ENCODE measurements around a stretch of chr21.

- PRO-cap: no peak
- RAMPAGE, long total RNA: no peak
Measured at GRCh38 chr21:41465708-41466247, 39.7 kb downstream of the MX1 start.

GRCh38 chr21:41468977-41470176 lies 38.6 kb downstream of the TMPRSS2 start:
- PRO-cap: no peak
- RAMPAGE, long total RNA: no peak

DNA sequence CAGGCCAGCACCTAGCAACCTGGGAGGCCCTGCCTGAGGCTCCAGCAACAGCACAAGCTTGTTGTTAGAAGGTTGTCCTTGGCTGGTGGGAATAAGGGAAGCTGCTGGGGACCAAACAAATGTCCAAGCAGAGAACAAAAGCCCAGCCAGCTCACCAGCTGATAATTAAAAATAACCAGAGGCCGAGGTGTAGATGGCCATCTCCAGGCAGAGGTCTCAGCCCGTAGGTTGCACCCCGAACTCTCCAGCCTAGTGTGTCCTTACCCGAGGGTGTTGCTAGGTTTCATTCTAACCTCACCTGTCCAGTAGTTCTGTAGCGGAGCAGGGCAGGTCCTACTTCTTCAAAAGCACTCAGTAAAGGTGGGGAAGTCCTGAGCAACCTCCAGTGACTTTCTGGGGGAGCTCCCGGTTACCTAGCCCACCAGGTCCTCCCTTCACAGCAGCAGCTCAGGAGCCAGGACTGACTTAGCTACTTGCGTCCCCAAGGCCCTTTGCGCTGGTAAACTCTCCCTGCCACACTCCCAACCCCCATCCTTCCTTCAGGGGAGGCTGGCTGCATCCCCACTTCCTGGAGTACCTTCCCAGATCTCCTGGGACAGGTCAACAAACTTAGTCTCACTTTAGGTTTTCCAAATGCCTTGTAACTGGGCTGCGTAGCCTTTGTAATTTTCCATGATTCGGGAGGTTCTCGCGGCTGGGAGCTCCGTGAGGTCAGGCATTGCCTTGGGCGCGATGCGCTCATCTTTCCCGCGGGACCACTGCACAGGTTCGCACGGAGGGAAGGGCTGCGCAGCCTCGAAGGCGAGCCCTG lies 1.6 kb downstream of the TMPRSS2 start:
- PRO-cap: no peak
- RAMPAGE, long total RNA: no peak

DNA sequence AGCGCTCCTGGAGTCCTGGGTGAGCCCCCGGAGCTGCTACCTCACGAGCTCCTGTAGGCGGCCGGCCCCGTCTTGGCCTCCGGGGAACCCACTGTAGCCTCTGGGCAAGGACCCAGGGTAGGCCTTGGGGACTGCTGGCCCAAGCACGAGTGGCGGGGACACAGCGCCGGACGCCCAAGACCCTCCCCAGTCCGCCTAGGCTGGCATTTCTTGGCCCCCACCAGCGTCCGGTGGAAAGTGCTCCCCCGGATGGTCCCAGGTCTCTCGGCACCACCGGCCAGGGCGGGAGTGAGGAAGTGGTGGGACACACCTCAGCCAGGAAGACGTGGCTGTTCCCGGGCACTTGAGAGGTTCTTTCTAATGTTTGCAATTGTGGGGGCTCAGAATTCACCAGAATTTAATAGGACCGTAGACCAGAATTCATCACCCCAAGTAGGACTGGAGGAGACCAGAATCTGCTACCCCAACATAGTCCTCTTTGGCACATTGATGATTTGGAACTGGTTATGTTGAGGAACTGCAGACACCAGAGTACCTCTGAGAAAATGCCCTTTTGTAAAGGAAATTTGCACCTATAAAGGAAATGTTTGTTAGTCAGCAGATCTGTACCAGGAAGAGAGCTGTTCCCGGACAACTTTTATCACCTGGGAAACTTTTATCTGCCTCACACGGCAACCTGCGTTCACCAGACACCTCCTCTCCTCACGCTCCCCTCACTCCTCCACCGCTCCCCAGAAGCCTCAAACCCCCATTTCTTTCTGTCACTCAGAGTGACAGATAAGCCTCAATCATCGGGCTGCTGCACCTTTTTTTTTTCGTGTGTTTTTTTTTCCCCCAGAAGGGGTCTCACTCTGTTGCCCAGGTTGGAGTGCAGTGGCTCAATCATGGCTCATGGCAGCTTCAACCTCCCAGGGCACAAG lies 765 bp upstream of the TMPRSS2 start:
- PRO-cap: no peak
- RAMPAGE, long total RNA: no peak

DNA sequence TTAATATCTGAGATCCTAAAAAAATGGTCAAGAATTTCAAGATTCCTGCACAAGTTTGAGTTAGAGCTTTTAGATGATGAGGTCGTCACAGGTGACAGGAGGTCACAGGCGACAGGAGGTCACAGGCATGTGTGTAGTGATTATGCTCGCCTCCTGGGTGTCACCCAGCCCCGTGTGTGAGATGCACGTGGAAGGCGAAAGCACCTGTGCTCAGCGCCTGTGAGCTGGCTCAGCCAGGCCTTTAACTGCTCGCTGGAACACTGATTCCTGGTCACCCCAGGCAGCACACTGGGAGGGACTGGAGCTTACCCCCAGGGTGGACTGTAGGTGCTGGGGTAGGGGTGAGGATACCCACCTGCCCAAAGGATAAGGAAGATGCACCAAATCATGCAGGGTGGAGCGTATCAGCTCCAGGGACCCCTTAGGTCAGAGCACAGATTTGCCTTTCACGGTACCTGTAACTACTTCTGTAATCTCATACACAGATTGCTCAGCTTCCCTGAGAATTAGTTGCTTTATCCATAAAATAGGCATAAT lies 18.8 kb upstream of the TMPRSS2 start:
- PRO-cap: no peak
- RAMPAGE, long total RNA: no peak

GRCh38 chr21:41583272-41584088 lies 75.5 kb upstream of the TMPRSS2 start:
- PRO-cap: no peak
- RAMPAGE, long total RNA: no peak

DNA sequence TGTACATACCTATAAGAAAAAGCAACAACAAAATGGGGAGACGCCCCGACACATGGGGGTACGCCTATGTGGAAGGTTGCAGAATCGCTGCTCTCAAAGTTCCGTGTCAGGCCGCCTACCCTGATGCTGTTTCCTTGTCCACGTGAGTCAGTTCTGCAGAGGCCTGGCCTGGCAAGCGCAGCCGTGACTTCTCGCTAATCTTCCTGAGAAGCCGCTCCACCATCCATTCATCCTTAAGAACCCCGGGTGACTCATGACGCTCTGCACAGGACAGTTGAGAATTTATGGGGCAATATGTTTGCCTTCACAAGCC lies 122.2 kb upstream of the TMPRSS2 start:
- PRO-cap: no peak
- RAMPAGE, long total RNA: no peak

- PRO-cap: no peak
- RAMPAGE, long total RNA: no peak
Measured at GRCh38 chr21:41641647-41642403, 125.0 kb downstream of the RIPK4 start.

GRCh38 chr21:41712684-41713185 lies 54.1 kb downstream of the RIPK4 start:
- PRO-cap: no peak
- RAMPAGE, long total RNA: no peak

GRCh38 chr21:41729938-41730379 lies 36.9 kb downstream of the RIPK4 start:
- PRO-cap: no peak
- RAMPAGE, long total RNA: no peak

DNA sequence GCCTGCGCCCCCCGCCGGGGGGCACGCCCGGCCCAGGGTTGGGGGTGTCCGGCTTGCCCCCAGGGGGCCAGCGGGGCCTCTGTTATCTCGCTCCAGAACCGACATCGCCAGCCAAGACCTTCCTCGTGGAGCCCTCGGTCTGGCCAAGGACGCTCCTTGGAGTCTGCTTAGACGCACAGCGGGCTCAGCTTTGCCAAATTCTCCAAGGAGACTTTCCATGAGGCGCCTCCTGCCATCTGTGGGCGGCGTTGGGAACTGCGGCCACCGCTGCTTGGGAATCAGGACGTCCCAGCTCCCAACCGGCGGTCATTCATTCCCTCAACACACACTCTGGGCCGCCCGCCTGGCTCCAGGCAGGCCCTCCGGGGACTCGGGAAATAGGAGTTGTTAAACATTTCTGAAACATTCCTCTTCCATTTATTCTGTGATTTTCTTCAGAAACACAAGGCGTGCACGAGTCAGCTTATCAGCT lies 11.4 kb upstream of the RIPK4 start:
- PRO-cap: no peak
- RAMPAGE, long total RNA: no peak

- PRO-cap: no peak
- RAMPAGE, long total RNA: no peak
Measured at GRCh38 chr21:41873716-41874449, 5.3 kb downstream of the PRDM15 start.

DNA sequence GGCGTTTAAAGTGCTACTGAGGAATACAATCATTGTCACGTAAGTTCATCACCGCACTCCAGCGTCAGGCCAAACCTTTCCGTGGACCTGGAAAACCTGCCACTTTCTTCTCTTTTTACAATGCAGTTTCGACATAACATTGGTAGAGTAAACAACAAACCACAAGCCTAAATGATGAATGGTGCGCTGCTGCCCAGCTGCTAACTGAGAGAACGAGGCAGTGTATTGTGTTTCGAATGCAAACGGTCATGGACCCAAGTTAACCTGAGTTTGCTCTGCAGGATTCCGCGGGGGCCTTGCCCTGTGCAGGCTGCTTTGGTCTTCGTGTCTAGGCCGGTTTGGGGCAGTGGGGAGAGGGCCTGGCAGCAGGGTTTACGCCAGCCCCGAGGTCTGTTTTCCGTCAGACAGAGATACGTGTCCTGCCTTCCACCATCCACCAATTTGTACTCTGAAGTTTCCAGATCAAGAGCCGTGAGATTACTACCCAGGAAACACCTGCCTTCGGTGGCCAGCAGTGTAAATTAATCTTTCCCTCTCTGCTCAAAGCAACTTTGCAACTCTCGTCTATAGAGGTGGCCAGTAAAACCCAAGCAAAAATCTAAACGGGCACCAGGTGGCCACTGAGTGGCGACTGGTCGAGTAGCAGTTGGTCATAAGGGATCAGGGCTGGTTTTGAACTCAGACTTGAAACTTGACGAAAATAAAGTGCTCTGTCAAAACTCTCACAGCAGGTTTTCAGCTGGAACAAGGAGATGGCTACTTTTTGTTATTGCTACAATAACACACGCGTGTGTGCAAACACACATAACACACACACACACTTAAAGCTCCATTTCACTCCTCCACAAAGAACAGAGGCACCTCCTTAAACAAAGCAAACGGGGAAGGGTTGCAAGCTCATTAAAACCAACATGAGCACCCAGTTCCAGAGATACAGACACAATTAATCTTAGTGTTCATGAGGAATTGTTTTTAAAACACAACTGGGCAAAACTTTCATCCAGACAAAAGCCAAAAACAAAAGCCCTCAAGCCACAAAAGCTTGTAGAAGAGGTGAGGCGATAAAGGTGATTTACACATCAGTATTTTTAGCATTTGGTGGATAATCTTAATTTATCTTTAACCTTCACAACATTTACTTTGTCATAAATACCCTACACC lies 6.5 kb upstream of the PRDM15 start:
- PRO-cap: no peak
- RAMPAGE, long total RNA: no peak

- PRO-cap: no peak
- RAMPAGE, long total RNA: no peak
Measured at GRCh38 chr21:41906725-41907477, 27.8 kb upstream of the PRDM15 start.

GRCh38 chr21:41927749-41928325 lies 26.0 kb downstream of the C2CD2 start:
- PRO-cap: no peak
- RAMPAGE, long total RNA: no peak

DNA sequence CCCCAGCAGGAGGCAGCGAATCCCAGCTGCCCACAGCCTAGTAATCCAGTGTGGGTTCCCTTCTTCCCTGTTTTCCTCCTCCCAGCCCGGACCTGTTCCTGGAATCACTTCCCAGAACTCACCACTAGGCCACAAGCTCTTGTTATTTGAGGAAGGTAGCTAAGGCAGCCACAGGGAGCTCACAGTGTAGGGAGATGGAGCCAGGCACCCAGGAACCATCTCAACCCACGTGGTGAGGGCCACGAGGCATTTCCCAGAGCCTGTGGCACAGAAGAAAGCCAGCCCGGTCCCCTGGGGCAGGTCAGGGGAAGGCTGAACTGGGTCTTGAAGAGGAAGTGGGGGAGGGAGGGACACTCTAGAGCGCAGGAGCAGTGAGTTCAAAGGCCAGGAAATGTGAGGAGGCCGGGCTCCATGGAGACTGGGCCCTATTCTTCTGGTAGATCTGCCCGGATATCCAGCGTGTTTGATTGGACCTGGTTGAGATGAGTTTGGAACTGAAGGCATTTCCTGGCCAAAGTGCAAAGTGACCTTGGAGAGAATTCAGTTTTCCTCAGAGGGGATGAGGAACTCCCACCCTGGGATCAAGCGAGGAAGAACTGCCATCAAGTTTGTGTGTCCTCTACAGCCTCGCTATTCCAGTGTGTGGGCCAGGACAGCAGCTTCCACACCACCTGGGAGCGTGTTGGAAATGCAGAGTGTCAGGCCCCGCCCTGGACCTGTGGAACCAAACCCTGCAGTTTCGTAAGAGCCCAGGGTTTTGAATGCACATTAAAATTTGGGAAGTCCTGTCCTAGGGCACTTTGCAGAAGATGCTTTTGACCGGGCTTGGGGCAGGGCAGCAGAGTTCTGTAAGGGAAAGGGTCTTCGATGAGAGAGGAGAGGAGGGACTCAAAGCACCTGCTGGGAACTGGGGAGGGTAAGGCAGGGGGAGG lies 20.4 kb upstream of the C2CD2 start:
- PRO-cap: no peak
- RAMPAGE, long total RNA: no peak

GRCh38 chr21:42057533-42058208 lies 13.4 kb upstream of the UMODL1 start:
- PRO-cap: no peak
- RAMPAGE, long total RNA: no peak

DNA sequence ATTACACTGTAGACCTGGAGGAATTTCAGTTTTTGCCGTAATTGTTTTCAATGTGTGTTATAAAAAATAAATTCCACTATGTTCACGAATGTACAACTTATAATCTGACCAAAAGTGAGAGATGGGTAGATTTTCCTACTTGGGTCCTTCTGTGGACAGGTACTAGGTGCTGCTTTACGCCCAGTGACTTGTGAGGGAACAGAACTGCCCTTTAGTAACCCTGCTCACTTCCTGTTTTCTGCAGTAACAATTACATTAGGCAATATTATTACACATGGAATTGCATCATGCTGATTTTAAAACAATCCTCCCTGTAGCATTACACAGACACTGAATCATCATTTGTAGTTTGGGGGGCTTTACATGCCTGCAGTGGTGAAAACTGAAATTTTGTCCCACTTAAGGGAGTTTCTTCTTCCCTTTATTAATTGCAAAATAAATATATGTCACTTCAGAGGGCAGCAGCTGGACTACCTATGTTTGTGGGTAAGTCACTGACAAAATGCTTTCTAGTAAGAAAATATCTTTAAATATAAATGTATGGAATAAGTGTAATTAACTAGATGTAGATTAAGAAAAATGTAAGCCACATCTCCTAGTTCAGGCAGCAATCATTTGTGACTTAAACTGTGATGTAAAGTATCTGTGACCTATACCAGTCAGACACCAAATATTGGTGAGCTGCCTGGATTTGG lies 19.4 kb upstream of the ABCG1 start:
- PRO-cap: bidirectional peak, plus-strand start at position 341 of the sequence, minus-strand start at position 202 of the sequence
- RAMPAGE, long total RNA: no peak

DNA sequence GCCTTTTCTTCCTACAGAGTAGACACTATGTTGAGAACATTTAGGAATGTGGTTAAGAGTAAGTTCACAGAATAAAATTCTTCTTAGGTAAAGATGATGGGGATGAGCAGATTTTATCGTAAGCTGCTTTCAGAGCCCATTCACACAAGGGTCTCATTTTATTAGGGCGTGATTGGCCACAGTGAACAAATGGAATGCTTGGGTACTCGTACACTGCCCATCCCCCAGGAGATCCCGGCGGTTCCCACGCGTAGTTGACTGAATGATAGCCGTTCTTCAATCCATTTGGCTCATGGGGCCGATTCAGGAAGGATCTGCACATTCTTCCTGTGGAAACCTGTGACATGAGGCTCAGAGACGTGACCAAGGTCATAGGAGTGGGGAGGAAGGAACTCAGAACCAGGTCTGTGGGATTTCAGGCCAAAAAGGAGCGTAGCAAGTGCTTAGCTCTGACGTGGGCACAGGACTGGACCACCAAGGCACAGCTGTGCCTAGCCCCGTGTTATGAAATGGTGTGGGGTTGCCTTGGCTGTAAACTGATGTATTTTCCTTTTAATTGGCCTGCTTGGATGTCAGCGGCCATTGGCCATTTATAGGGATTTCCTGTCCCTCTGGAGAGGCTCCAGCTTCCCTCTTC lies 11.7 kb downstream of the ABCG1 start:
- PRO-cap: no peak
- RAMPAGE, long total RNA: no peak

DNA sequence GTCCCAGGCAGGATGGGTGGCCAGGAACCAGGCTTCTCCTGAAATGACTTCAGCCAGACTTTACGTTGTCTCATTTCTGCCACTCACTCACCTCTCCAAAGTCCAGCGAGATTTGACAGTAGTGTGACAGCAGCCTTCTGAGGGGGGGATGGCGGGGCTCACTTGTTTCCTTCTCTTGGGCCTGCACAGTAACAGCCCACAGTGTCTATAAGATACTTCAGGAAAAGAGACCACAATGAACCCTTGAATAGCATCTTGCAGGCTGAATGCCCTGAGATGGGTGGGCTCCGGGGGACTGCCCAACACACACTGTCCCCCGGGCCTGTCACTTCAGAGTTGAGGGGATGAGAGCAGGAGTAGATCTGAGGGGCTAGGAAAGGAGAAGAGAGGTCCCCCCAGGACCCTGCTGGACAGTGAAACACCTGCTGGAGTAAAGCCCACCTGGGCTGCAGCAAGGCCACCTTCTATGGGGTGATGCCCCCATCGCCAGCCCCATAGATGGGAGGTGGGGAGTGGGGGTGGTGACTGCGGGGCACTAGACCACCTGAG lies 32.1 kb downstream of the TFF3 start:
- PRO-cap: no peak
- RAMPAGE, long total RNA: no peak

Data from OCI-LY7 (cell line).